ENCODE measurements around the gene FAM240B.

DNA sequence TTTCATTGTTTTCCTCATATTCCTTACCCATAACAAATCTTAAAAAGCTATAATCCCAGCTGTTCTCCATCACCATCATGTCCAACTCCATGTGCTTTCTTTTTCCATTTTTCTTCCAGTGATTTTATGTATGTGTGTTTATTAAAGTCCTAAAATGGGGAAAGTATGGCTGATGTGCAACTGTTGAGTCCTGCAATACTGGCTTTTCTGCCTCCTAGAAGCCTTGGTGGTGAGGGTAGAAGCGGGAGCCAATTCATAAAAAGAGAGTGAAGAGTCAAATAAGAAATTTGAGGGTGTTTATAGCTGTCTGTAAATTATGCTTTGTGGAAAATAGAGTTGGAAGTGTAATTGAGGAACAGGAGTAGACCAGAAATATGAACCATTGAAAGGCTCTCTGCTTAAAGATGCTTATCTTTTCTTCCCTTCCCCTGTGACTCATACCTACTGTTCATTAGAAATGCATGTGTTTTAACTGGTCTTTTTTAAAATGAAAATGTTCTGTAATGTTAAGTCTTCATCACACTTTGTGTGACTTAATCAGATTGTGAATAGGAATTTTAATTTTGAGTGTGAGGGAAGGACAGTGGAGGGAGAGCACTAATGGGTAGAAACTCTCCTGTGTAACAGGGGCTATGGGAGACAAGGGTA, 80.2 kb downstream of the ZCCHC7 start:
- PRO-cap, 2 experiments: no peak in any of the 2 experiments

- PRO-cap, 2 experiments: no peak in any of the 2 experiments
Measured at GRCh38 chr9:37219362-37220107, 99.2 kb downstream of the ZCCHC7 start.

- PRO-cap, 2 experiments: no peak in any of the 2 experiments
Measured at GRCh38 chr9:37220921-37221556, 100.7 kb downstream of the ZCCHC7 start.

- PRO-cap, 2 experiments: no peak in any of the 2 experiments
Measured at GRCh38 chr9:37283286-37284612, 138.7 kb upstream of the GRHPR start.

GRCh38 chr9:37341197-37342309, 80.9 kb upstream of the GRHPR start:
- PRO-cap, 2 experiments: no peak in any of the 2 experiments

DNA sequence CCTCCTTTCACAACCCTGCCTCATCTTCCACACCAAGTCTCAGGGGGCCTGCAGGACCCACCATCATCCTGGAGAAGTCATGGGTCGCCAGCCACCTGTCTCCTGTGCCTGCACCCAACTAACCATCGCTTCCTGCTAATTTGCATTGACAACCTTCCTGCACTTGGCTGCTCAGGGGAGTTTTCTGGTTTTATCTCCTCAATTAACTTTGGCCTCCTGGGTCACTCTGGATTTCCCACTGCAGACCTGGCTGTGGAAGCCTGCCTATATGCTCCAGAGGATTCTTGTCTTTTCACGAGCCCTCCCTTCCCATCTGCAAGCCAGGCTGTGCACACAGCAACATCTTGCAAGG, 52.7 kb upstream of the GRHPR start:
- PRO-cap, 2 experiments: no peak in any of the 2 experiments

GRCh38 chr9:37486392-37487621, 1.1 kb downstream of the POLR1E start:
- PRO-cap, 2 experiments: no peak in any of the 2 experiments

GRCh38 chr9:37927875-37928300, 24.0 kb upstream of the SLC25A51 start:
- PRO-cap, 2 experiments: no peak in any of the 2 experiments

GRCh38 chr9:37968931-37969692, 65.2 kb upstream of the SLC25A51 start:
- PRO-cap, 2 experiments: peak in 1 of 2 experiments; most common plus-strand start chr9:37969392 (in 1)

DNA sequence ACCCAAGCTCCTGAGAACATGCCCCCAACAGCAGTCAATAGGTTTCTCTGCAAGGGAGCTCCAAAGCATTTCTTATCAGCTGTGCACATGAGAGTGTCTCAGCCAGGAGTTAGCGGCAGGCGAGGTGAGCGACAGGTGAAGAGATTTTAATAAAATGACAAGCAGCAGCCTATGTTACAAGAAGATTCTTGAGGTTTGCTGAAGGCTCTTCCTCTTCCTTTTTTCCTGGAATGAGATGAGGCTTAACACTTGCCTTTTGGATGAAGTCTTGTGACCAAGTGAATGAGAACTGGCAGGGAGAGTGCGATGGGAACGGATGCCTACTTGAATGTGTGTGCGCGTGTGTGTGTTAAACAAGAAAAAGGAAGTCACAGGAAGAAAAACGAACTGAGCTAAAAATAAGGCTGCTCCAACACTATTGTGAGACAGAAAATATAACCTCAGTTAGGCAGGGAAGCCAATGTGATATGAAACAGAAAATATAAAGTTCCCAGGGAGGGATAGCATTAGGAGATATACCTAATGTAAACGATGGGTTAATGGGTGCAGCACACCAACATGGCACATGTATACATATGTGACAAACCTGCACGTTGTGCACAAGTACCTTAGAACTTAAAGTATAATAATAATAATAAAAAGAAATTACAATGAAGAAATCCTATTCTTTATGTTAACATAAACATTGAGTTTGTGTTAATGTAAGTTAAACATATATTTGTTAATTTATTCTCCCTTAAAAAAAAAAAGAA, 75.9 kb downstream of the SHB start:
- PRO-cap, 2 experiments: no peak in any of the 2 experiments

DNA sequence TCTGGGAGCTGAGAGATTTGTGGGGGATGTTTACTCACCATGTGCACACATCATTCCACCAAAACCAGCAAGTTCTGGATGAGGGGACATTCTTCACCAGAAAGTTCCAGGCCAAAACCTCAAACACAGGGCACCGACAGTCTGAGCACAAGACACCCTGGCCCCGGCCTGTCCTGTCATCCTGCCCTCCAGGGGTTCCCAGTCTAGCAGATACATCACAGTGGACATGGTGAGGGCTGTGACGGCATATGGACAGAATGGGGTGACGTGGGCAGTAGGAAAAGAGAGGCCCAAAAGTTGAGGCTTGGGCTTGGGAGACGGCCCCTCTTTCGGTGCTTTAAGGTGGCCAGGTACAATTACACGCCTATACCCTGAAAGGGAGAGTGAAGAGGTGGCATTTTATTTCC, 64.1 kb downstream of the SHB start:
- PRO-cap, 2 experiments: no peak in any of the 2 experiments

GRCh38 chr9:38022835-38023392, 46.1 kb downstream of the SHB start:
- PRO-cap, 2 experiments: no peak in any of the 2 experiments

DNA sequence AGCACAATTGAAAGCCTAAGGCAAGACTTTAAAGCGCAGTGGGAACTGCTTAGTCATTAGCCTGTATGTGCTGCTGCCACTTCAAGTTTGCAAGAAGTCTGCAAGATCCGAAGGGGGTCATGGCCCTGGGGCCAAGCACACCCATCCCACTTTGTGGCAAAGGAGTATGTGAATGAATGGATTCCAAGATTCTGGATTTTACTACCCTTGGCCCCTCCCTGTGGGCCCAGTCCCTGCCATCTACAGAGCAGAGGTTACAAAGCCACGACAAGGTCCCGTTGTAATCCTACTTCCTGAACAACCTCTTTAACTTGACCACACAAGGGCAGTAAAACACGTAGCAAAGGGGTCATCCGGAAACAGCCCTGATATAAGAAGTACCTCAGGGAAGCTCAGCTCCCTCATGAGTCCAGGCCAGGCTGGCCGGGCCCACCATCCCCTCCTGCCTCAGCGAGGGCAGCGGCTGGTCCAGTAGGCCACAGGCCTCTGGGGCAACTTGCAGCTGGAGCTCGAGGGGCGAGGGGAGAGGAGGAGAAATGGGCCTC, 29.6 kb downstream of the SHB start:
- PRO-cap, 2 experiments: no peak in any of the 2 experiments

- PRO-cap, 2 experiments: no peak in any of the 2 experiments
Measured at GRCh38 chr9:38060696-38061058, 8.3 kb downstream of the SHB start.

DNA sequence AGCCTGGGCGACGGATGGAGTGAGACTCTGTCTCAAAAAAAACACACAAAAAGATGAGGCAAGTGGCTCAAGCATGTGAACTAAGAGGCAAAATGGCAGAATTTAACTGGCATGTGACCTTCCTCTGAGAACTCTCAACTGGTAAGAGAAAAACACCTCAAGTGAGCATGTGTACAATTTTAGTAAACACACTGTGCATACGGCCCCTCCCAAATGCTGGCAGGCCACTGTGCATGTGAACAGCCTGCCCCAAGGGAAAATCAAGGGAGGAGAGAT, 126.5 kb upstream of the SHB start:
- PRO-cap, 2 experiments: no peak in any of the 2 experiments

- PRO-cap, 2 experiments: no peak in any of the 2 experiments
Measured at GRCh38 chr9:38620870-38621648, 663 bp upstream of the ANKRD18A start.

DNA sequence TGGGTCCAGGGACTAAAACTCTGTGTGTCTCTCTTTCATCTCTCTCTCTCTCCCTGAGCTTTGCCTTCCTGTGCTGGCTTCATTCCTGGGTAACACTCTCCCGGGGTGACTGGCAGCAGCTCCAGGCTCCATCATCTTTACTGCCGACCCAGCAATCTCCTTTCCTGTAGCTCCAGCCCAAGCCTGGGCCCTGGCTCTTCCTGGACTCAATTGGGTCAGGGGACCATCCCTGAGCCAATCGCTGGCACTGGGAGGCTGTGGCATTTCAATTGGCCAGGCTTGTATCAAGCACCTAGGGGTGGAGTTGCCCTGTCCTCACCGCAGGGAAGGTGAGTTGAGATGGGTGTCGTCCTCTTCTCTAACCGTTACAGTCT, 31.9 kb downstream of the FAM240B start:
- PRO-cap, 2 experiments: no peak in any of the 2 experiments

- PRO-cap, 2 experiments: no peak in any of the 2 experiments
Measured at GRCh38 chr9:38719838-38720505, at the start of gene FAM240B. FAM240B (minus strand) TSS chr9:38720133.

DNA sequence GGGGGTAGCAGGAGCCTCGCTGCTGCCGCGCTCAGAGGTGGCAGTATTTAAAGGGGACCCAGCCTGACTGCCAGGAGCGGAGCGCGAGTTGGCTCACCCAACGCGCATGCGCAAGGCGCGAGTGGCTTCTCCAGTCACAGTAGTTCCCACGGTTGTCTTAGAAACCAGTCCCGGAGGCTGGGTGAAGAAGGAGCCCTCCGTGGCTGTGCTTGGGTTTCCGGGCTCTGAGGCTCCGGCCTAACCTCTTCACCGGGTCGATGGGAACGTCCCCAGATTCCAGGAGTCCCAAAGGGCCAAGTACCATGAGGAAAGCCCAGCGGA, 477.8 kb downstream of the SPATA31A7 start:
- PRO-cap, 2 experiments: no peak in any of the 2 experiments

GRCh38 chr9:62863385-62863627, 1673.5 kb downstream of the SPATA31A7 start:
- PRO-cap, 2 experiments: no peak in any of the 2 experiments